Epithelial cell of alveolus of lung (primary cell): Measurements from ENCODE around the genes ASAH2B, ZWINT and CISD1.

GRCh38 chr10:50739473-50740724 lies at the start of gene ASAH2B:
Gene ASAH2B (plus strand): TSS chr10:50739936.
- RAMPAGE, long total RNA: start-site peak on the plus strand at chr10:50739933-50739964, 194 and 37 reads in 2 replicates
- RRBS: under 1% methylated on average over 18 of the region's 77 CpGs

GRCh38 chr10:50819874-50820239 lies 65.6 kb downstream of the A1CF start:
- RAMPAGE, long total RNA: no peak
- RRBS: no CpG with 5 or more reads among the region's 1 CpG

GRCh38 chr10:50990633-50991080 lies 83.6 kb upstream of the PRKG1 start:
- RAMPAGE, long total RNA: no peak
- RRBS: no CpG with 5 or more reads among the region's 14 CpGs

GRCh38 chr10:51073595-51074281 lies 549 bp upstream of the PRKG1 start:
- RAMPAGE, long total RNA: no peak
- RRBS: 2% methylated on average over 14 of the region's 51 CpGs

DNA sequence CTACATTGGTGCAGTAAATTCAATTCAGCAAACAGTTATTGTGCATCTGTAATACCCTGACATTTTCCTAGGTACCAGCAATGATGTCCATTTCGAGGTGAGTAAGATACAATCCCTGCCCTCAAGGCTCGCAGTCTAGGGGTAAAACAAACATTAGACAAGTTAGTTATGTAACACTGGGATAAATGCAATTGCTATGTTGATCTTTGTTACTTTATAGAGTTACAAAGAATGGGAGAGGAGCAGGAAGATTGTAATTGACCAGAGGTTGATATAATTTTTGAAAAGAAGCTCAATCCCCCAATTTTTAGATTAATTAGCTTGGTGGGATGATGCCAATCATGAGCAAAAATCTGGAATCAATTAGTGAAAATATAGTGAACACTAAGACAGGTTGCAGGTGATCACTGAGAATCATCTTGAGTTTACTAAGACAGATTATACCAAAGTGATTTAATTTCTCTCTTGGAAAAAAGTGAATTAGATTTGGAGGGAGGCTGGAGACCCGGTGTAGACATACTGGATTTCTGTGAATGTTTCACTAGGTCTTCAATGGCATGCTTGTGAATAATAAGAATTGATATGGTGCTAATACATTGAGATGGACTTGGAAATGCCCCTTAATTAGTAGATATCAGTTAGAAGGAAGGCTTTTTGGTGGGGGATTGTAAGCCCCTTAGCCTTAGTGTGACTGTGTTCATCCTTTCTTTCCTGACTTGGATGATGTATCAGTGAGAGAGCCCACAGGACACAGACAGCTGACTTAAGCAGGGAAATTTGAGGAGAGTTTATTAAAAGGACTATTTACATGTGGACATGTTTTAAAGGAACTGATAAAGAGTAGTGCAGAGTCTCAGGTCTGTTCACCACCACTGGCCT lies 168.4 kb downstream of the PRKG1 start:
- RAMPAGE, long total RNA: no peak
- RRBS: no CpG with 5 or more reads among the region's 3 CpGs

DNA sequence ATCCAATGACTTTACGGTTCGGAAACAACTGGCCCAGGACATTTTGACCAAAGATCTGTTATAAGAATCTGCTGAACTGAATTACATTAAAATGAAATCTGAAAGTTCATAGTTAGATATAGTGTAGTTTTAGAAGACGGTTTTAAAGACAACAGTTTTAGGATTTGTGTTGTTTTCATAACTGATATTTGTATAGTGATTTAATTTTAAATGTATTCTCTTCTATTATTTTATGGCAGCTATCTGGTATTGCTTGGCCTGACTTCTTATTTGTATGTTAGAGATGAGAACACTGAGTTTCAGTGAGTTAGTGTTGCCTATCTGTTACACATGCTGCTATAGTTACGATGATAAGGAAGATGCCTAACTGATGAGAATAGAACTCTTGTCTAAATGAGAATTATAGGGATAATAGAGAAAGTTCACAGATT lies 195.2 kb upstream of the CSTF2T start:
- RAMPAGE, long total RNA: no peak
- RRBS: no CpG with 5 or more reads among the region's 4 CpGs

DNA sequence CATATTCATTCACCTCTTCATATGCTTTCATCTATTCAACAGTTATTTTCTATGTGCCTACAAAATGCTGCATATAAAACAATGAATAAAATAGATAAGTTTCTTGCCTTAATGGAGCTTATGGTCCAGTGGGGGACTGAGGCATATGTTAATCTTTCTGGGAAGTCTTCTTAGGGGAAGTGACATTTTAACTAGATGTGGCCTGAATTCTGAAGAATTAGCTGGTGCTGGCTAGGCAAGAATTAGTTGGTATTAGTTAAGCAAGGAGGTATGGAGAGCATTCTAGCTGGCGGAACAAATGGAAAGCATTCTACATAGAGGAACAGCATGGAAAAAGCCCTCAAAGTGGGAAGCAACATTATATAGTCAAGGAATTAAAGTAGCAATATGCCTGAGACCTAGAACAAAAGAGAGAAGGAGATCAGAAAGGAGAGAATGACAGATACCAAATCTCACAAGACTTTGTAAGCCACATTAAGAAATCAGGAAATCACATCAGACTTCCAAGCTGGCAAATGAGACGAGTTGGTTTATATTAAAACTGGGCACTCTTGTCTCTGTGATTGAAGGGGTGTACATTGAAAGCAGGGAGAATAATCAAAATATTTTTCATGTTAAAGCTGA lies 145.9 kb upstream of the DKK1 start:
- RAMPAGE, long total RNA: no peak
- RRBS: no CpG with 5 or more reads among the region's 2 CpGs

- RAMPAGE, long total RNA: no peak
- RRBS: no CpG with 5 or more reads among the region's 9 CpGs
These were observed 63.4 kb upstream of the DKK1 start for GRCh38 chr10:52250558-52251158.

- RAMPAGE, long total RNA: no peak
- RRBS: no CpG with 5 or more reads among the region's 32 CpGs
These were observed 206.2 kb downstream of the ZWINT start for GRCh38 chr10:56154802-56155379.

- RAMPAGE, long total RNA: start-site peak on the minus strand at chr10:56361240-56361255, 59 and 225 reads in 2 replicates
- RRBS: no CpG with 5 or more reads among the region's 54 CpGs
These were observed at the start of gene ZWINT for GRCh38 chr10:56360890-56361854. Gene ZWINT (minus strand): TSS chr10:56361259.

DNA sequence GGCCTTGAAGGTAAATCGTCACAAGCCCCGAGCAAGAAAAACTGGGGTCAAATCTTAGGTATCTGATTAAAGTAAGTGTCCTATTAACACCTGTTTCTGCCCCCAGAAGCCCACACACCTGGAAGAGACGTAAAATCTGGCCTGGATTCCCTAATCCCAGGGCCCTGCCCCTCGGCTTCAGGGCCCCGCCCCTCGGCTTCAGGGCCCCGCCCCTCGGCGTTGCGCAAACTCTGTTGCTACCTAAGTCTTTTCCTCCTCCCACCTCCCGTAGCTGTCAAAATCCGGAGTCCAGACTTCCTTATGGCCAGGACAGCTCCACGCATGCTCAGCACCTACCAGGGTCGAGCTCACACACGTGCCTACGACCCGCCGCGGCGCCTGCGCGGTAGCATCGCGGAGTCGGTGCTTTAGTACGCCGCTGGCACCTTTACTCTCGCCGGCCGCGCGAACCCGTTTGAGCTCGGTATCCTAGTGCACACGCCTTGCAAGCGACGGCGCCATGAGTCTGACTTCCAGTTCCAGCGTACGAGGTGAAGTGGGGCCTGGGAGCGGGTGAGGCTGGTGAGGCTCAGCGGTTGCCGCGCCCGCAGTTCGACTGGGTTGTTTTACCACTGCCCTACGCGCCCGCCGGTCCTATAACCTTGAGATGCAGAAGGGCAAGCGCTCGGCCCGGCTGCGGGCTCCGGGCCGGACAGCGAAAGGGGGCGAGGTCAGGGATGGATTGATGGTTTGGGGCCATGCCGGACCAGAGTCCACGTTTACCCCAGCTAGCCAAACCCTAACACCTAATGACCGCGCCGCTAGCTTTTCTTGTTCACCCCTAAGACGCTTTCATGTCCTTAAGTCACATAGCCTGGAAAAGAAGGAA lies at the start of gene CISD1:
CISD1 (plus strand) TSS at position 388 of the 868 bp plus-strand sequence.
- RAMPAGE, long total RNA: start-site peak on the plus strand centred at position 417 of the sequence, 138 bp wide, 191 and 439 reads in 2 replicates
- RRBS: 3% methylated on average over 4 of the region's 64 CpGs

DNA sequence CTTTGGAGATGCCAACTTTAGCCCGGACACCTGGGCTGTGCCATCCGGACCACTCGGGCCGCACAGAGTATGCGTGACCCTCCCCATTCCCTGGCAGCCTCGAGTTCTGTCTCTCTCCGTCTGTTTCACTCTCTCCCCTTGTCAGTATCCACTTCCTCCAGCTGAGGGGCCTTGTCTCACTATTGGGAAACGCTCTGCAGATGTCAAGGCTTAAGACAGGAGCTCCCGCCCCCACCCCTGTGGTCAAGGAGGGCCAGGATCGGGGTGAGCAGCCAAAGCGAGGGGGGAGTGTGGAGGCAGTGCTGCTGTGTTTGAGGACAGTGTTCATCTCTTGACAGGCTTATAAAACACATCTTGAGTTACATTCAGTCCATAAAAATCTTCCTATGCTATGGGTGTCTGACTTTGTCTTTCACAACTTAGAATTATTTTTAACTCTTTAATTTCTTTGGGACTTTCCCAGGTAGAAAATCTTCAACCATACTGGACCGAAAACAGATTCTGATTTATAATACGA lies 1.0 kb downstream of the BICC1 start:
- RAMPAGE, long total RNA: no peak
- RRBS: no CpG with 5 or more reads among the region's 13 CpGs

- RAMPAGE, long total RNA: no peak
- RRBS: no CpG with 5 or more reads among the region's 6 CpGs
These were observed 18.7 kb downstream of the BICC1 start for GRCh38 chr10:58531061-58532116.

- RAMPAGE, long total RNA: no peak
- RRBS: no CpG with 5 or more reads among the region's 8 CpGs
These were observed 202.7 kb downstream of the BICC1 start for GRCh38 chr10:58715160-58715963.

DNA sequence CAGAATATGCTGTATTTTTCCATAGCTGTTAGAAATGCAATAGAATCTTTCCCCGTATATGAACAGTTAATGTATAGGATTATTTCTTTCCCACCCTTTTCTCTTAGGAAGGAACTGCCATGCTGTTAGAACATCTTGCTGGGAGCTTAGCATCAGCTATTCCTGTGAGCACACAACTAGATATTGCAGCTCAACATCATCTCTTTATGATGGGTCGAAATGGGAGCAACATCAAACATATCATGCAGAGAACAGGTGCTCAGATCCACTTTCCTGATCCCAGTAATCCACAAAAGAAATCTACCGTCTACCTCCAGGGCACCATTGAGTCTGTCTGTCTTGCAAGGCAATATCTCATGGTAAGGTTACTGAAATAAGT lies 276.9 kb downstream of the BICC1 start:
- RAMPAGE, long total RNA: no peak
- RRBS: no CpG with 5 or more reads among the region's 3 CpGs

GRCh38 chr10:58813509-58814423 lies 301.1 kb downstream of the BICC1 start:
- RAMPAGE, long total RNA: no peak
- RRBS: no CpG with 5 or more reads among the region's 12 CpGs

GRCh38 chr10:58816907-58817867 lies 304.5 kb downstream of the BICC1 start:
- RAMPAGE, long total RNA: no peak
- RRBS: no CpG with 5 or more reads among the region's 3 CpGs

- RAMPAGE, long total RNA: no peak
- RRBS: no CpG with 5 or more reads among the region's 24 CpGs
These were observed 38.6 kb upstream of the PHYHIPL start for GRCh38 chr10:59137797-59138383.

DNA sequence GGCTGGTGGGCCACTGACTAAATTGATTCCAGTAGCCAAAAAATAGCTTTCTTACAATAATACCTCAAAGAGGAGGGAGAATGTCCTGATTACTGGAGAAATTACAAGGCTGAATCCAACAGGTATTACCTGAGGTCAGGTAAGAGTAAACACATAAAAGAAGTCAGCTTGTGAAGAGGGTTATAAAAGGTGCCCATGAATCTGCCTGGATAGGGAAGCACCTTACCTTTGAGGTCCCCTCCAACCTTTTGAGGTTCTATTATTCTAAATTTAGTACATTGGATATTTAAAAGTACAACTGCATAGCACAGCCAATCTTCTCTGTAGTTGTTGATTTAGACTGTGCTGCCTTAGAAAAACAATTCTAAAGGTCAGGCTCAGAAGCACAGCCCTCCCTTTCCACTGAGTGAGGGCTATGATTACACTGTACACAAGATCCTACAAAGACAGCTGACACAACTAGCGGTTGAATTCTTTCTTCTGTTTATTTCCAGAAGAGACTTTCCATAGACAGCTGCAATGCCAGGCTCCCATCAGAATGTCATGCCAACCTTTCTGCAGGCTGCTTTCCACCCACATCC lies 39.5 kb downstream of the FAM13C start:
- RAMPAGE, long total RNA: no peak
- RRBS: no CpG with 5 or more reads among the region's 1 CpG

GRCh38 chr10:59362051-59362343 lies 352 bp downstream of the FAM13C start:
- RAMPAGE, long total RNA: no peak
- RRBS: no CpG with 5 or more reads among the region's 8 CpGs